ENCODE measurements around a stretch of chr22.

- PRO-cap: no peak
- RRBS: no CpG with 5 or more reads among the region's 32 CpGs
These were observed 203.6 kb downstream of the TAFA5 start for GRCh38 chr22:48692793-48693494.

DNA sequence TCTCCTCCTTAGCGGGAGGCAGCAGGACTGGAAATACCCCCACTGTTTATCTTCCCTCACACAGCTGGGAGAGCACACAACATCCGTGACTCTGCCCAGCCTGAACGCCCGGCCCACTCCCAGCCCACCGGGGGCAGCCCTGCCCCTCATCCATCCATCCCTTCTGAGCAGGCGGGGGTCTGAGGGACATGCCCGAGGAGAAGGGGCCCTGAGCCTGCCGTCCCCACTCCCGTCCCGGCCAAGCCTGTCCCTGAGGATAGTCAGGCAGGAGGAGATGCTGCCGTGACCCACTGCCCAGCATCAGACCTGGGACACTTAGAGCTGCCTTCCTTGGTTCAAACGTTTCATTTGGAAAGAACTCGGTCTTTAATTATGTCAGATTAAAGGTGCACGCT is 393.5 kb downstream of the TAFA5 start:
- PRO-cap: no peak
- RRBS: 62% methylated on average over 7 of the region's 14 CpGs

GRCh38 chr22:49178937-49179700 is 648.6 kb downstream of the BRD1 start:
- PRO-cap: no peak
- RRBS: no CpG with 5 or more reads among the region's 32 CpGs

GRCh38 chr22:49450167-49450644 is 377.5 kb downstream of the BRD1 start:
- PRO-cap: no peak
- RRBS: no CpG with 5 or more reads among the region's 16 CpGs

- PRO-cap: no peak
- RRBS: 82% methylated on average over 7 of the region's 16 CpGs
These were observed 364.8 kb downstream of the BRD1 start for GRCh38 chr22:49462889-49463335.

DNA sequence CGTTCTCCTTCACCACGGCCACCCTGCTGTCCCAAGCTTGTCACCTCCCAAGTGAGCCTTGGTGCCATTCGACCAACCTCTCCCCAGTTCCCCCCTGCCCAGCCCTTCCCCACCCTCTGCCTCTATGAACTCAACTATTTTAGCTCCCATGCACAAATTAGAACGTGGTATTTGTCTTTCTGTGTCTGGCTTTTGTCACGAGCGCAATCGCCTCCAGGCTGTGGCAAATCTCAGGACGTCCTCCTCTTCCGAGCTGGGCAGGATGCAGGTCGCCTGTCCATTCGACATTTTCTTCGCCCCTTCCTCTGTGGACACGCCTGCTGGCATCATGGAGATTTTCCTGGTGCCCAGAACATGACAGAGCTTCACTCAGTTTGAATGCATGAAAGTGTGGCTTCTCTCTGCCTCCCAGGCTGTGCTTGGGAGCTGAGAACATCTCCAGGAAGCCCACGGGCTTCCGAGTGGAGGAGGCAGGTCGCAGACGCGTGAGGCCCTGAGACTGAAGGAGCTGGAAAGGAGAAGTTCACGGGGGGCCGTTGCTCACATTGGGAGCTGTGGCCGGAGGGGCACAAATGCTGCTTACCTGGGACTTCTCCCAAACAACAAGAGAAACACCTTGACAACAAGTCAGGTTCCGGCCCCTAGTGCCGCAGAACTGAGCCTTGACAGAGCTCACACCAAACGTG is 207.2 kb downstream of the BRD1 start:
- PRO-cap: no peak
- RRBS: 55% methylated on average over 2 of the region's 24 CpGs

DNA sequence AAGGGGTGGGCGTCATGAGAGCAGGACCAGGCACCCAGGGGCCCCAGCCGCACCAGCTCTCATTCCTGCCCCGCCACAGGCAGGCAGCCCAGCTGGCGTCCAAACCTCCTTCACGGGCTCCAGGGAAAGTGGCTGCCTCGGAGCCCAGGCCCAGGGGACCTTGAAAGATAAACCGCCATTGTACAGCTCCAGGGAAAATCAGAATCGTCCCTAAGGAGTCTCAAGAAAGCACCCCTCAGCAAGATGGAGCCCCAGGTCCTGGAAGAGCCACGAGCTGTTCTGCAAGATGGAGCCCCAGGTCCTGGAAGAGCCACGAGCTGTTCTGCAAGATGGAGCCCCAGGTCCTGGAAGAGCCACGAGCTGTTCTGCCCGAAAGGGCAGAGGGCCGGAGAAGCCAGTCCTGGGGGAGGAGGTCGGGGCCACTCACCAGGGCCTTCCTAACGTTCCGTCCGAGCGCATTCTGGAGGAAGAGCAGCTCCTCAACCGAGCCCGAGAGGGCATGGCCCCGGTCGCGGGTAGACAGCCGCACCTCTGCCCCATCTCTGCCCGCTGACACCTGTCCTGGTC is 170.9 kb downstream of the BRD1 start:
- PRO-cap: no peak
- RRBS: 84% methylated on average over 7 of the region's 25 CpGs

DNA sequence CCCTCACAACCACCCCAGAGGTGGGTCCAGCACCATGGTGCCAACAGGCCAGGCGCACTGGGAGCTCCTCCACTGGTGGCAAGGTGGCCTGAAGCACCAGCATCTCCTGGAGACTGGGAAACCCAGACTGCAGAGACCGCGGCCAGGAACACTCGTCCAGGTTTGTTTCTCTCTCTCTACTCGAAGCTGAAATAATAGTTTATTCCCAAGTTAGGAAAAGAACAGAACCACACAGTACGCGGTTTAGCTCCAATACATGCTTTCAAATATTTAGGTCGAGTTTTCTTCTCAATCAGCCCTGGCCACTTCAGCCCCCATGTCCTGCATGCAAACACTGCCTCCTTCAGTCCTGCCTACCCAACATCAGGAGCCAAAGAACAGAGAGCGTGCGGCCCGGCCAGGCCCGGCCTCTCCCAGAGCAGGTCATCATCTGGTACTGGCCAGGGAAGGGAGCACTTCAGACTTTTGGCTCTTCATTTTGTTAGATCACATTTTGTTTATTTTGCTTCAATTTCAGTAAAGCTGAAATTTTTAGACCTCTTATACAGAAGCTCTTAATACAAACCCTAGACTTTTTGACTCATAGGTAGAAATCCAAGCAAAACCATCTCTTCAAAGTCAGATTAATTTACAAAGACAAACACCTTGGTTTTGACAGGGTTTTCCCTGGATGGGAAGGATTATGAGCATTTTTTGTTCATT is 6.7 kb downstream of the BRD1 start:
- PRO-cap: no peak
- RRBS: no CpG with 5 or more reads among the region's 12 CpGs

DNA sequence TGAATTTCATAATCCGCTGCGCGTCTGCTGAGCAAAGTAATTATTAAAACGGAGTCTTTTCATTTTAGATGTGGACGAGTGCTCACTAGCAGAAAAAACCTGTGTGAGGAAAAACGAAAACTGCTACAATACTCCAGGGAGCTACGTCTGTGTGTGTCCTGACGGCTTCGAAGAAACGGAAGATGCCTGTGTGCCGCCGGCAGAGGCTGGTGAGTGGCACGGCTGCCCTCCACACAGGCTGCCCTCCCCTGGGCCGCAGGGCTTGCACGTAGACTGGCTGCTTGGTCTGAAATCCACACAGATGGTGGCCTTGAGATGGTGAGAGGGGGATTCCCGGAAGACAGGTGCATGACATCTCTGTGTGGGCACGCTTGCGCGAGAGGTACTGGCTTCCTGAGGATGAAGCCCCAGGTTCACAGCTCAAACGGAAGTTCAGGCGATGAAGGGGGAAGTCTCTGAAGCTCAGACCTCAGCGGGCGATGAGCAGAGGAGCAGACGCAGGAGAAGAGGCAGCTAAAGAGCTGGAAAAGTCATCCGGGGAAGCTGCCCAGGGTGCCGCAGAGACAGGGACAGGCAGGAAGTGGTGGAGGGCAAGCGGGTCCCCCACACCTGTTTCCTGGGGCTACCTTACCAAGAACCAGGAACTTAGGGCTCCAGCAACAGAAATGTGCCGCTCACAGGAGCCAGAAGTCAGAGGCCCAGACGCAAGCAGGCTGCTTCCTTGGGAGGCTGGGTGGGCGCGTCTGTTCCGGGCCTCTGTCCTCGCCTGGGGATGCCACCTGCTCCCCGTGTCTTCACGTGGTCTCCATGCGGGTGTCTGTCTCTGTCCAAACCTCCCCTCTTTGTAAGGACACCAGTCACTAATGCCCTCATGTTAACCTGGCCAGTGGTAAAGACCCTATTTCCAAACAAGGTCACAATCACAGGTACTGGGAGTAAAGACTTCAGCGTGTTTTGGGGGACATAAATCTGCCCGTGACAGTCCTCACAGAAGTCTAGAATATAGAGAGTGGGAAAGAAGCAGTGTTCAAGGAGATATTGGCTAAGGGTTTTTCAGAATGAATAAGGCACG is 7.3 kb downstream of the CRELD2 start:
- PRO-cap: no peak
- RRBS: no CpG with 5 or more reads among the region's 39 CpGs

- PRO-cap: no peak
- RRBS: 96% methylated on average over 6 of the region's 35 CpGs
These were observed 15.7 kb downstream of the CRELD2 start for GRCh38 chr22:49933849-49934909.

GRCh38 chr22:49996111-49996617 is 16.4 kb downstream of the IL17REL start:
- PRO-cap: no peak
- RRBS: no CpG with 5 or more reads among the region's 7 CpGs

DNA sequence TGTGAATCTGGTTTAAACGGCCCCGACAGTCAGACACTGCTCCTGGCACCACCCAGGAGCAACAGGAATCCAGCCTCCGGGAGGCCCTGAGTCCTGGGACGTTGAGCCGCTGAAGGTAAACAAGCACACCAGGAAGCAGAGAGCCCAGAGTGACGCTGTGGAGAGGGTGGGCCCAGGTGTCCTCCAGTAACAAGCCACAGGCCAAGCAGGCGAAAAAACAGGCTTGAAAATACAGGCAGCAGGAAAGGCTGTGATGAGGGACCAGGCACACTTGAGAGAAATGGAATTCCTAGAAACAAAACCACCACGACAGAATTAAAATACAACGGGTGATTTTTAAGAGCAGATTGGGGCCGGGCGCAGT is 6.3 kb downstream of the IL17REL start:
- PRO-cap: unidirectional peak, minus-strand start at position 63 of the sequence
- RRBS: no CpG with 5 or more reads among the region's 11 CpGs

DNA sequence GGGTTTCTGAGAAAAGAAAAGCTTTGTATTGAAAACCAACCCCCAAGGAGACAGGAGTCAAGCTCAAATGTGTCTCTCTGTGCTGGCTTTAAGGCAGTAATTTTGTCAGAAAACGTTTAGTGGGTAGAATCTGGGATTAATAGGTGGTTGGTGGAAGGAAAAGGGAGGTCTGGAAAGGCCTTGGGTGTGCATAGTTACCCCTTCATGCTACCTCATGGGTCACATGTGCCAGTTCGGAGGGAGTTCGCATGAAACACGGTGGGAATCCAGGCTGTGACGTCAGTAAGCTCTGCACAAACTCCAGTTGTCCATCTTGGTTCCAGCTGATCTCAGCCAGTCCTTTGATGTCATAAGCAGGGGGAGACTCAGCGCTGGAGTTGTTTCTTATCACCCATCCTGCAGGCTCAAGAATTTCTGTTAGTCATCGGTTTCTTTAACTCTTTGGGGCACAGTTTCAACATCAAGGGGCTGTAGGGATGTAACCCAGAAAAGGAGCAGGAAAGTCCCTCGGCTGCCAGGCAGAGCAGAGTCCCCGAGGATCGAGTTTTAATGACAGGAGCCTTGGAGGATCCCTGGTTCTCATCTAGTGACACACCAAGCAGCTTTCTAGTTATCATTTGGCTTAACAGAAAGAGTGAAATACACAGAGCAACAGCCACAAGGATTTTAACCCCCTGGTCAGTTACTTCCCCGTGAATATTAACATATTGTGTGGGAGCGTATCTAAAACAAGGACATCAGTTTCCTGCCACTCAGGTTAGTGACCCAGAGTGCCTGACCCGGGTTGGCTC is 28.9 kb downstream of the MOV10L1 start:
- PRO-cap: bidirectional peak, plus-strand start at position 497 of the sequence, minus-strand start at position 257 of the sequence
- RRBS: no CpG with 5 or more reads among the region's 13 CpGs

- PRO-cap: no peak
- RRBS: no CpG with 5 or more reads among the region's 10 CpGs
These were observed 30.0 kb downstream of the MOV10L1 start for GRCh38 chr22:50119647-50120342.

- PRO-cap: no peak
- RRBS: no CpG with 5 or more reads among the region's 17 CpGs
These were observed 23.6 kb upstream of the PANX2 start for GRCh38 chr22:50146901-50147422.

DNA sequence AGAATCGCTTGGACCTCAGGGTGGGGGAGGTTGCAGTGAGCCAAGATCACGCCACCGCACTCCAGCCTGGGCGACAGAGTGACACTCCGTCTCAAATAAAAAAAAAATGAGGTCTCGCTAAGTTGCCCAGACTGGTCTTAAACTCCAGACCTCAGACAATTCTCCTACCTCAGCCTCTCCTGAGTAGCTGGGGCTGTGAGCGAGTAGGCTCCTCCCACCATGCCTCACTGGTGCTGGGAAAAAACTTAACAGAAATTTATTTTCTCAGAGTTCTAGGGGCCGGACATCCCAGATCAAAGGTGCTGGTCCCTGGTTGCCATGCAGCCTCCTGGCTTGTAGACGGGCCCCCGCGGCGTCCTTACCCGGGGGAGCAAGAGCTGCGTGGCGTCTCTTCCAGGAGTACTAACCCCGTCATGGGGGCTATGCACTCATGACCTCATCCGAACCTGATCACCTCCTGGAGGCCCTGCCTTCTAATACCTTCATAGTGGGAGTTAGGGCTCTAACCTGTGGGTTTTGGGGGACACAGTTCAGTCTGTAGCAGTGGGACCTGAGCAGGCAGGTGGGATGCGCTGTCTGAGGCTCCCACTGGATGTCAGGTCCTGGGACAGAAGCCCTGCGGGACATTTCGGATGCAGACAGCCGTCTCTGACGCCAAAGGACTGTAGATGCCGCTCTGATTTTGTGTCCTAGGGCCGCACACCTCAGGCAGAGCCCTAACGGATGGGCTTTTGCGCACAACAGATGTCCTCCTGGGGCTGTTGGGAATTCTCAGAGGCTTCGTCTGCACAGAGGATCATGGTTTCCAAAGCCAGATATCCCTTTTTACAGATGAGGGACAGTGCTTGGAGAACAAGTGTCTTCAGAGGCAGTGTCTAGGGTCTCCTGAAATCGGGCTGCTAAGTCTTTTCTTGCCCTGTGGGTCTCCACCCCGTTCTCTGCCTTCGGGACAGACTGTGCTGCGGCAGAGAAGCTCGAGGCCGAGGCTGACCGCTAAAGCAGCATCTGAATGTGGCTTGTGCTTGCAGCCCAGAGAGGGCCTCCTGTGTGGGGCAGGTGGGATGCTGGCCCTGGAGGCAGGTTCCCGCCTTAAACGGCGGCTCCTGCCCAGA is 2.8 kb downstream of the TRABD start:
- PRO-cap: no peak
- RRBS: 94% methylated on average over 6 of the region's 37 CpGs

DNA sequence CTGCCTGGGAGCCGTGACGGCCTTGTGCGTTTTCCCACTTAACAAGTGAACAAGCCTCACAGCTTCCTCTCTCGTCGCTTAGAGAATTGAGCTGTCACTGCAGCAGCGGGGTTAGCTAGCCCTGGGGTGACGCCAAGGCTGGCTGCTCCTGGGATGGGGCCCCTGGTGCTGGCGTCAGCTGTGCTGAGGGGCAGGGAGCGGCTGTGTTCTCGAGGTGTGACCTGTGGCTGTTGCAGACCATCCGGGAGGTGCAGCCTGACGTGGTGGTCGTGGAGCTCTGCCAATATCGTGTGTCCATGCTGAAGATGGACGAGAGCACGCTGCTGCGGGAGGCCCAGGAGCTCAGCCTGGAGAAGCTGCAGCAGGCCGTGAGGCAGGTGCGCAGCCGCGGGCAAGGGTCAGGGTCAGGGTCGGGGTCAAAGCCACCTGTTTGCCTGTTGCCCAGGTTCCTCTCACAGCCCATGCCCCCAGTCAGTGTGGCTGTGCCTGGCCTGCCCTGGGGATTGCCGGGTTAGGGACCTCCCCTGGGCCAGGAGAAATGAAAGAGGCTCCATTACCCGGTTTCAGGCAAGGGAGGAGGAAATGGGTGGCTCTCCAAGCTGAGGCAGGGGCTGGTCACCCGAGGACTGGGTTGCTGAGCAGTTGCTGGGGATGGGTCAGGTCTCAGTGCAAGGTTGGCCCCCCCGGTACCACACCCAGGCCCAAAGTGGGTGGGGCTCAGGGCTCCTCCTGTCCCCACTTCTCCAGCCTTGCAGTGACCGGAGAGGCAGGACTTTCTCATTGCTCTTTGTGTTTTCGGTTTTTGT is 5.9 kb upstream of the SELENOO start:
- PRO-cap: no peak
- RRBS: 97% methylated on average over 3 of the region's 28 CpGs

DNA sequence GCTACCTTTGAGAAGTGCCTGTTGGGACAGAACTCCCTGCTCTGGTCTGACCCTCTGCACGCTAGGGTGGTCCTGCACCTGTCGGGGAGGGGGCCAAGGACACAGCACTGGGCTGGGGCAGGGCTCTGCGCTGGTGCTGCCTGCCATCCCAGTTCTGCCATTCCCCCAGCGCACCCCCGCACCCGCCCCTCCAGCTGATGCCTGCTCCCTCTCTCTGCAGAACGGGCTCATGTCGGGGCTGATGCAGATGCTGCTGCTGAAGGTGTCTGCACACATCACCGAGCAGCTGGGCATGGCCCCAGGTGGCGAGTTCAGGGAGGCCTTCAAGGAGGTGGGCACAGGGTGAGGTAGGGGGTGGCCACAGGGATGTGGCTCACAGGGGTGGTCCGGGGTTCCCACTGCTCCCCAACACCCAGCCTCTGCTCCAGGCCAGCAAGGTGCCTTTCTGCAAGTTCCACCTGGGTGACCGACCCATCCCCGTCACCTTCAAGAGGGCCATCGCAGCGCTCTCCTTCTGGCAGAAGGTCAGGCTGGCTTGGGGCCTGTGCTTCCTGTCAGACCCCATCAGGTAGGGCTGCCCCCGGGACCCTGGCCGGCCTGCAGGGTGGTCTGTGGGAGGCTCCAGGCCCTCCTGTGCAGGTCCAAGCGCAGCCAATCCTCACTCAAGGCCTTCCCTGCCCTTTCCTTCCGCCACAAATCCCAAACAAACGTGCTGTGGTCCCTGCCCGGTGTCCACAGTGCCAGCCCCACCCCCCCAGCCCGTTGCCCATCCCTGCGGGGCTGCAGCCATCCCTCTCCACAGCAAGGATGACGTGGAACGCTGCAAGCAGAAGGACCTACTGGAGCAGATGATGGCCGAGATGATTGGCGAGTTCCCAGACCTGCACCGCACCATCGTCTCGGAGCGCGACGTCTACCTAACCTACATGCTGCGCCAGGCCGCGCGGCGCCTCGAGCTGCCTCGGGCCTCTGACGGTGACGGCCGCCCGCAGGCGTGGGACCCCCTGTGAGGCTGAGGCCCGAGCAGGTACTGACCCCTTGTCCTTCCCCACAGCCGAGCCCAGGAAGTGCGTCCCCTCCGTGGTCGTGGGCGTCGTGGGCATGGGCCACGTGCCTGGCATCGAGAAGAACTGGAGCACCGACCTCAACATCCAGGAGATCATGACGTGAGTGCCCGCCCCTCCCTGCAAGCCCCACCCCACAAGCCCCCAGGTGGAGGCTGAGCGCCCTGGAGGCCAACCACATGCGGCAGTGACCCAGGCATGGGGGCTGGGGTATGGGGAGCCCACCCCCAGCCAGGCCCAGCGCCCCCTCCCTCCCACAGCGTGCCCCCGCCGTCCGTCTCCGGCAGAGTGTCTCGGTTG is 3.3 kb upstream of the SELENOO start:
- PRO-cap: no peak
- RRBS: no CpG with 5 or more reads among the region's 66 CpGs

DNA sequence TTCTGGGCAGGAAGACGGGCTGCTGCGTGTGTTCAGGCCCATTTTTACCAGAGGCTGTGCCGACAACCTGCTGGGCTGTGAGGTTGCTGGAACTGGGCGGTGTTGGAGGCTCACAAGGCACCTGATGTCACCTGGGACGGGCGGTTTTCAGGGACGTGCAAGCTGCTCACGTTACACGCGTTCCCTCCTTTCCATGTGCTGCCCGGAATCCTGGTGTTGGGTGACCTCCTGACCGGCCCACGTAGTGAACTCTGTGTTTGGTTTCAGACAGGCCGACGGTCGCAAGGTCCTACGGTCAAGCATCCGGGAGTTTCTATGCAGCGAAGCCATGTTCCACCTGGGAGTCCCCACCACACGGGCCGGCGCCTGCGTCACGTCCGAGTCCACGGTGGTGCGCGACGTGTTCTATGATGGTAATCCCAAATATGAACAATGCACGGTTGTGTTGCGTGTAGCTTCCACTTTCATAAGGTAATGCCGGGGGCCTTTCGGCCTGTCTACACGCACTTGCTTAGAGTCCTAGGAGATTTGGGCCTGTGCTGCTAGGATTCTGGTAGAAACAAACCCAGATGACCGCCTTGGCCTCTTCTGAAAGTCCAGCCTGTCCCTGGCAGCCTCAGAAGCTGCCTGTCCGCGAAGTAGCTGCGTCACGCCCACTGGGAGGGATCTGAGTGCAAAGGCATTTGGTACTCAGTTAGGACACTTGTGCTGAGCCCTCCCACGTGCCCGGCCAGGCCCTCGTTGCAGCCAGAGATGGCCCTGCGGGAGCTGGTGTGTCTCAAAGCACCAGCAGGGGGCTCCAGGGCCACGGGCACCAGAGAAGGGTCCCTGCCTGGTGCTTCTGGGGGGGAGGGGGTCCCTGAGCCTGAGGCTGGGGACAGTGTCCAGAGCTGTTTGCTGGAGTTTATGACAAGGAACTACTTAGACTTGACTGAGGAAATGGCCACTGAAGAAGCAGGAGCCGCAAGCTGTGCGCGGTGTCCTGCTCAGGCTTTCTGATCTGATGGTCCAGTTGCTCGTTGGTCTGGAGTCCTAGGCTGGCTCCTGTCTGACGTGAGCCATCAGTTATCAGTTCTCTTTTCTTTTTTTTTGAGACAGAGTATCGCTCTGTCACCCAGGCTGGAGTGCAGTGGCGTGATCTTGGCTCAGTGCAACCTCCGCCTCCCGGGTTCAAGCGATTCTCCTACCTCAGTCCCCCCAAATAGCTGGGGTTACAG is 5.6 kb downstream of the SELENOO start:
- PRO-cap: no peak
- RRBS: 96% methylated on average over 10 of the region's 54 CpGs

GRCh38 chr22:50225616-50226254 is 19.1 kb downstream of the TUBGCP6 start:
- PRO-cap: no peak
- RRBS: 100% methylated on average over 4 of the region's 22 CpGs